Cytotoxic T cell (primary cell): ENCODE results near the genes TMEM158 and LIMD1.

DNA sequence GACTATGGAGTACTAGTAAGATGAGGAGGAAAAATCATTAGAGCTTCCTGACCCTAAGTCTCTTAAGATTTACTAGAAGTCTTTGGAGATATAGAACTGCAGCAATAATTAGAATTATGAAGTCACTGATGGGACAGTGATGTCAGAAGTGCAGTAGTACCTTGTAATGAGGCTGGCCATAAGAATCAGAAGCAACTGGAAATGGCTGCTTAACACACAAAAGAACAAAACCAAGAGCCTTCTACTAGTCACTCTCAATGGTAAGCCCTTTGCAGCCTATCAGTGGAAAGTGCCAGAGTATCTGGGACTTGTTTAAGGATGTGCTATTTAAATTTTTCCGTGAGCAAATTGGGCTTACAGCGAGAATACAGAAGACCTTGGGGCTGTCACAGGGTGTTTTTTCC is 37.4 kb downstream of the KIF15 start:
- PRO-cap, 2 experiments, result no peak in any of the 2 experiments

DNA sequence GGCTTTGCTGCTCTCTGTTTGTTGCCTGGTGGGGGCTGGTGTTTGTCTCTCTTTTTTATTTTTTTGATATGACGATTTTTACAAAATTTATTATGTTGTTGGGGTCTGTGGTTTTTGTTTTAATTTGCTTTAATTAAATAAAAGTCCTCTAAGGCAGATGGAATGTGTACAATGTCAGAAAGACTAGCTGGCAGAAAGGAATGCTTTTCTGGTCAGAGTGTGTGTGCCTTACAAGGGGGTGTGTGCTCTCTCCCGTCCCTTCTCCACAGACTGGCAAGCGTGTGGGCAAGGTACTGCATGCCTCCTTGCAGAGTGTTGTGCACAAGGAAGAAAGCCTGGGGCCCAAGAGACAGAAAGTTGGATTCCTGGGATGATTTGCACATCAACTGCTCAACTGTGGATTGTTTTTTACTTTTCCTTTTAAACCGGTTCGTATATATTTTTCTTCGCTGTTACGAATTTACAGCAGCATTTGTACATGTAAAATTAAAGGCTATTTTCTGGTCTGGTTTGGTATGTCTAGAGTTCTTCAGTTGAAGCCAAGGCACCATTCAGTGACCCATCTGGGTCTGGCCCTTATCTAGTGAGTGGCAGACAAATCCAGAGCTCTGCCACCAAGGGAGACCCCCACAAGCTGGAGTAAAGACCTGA is 15.0 kb upstream of the CLEC3B start:
- PRO-cap, 2 experiments, result no peak in any of the 2 experiments

DNA sequence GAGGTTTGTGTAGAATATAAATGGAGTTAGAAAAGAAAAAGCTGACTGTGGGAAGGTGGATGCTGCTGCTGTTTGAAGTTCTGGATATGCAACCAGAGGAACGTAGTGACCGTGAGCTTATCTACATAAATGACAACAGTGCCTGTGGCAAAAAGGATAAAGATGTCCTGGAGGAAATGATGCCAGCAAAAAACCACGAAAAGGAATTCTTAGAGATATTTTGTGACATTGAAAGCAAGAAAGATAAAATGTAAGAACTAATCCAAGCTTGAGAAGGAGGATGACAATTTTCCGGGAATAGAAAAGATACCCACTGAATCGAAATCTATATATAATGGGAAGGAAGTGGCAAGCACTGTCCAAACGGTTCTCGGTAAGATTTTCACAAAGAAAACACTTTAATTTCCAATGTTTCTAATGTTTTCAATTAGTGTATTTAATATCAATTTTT is 19.3 kb downstream of the CLEC3B start:
- PRO-cap, 2 experiments, result no peak in any of the 2 experiments

DNA sequence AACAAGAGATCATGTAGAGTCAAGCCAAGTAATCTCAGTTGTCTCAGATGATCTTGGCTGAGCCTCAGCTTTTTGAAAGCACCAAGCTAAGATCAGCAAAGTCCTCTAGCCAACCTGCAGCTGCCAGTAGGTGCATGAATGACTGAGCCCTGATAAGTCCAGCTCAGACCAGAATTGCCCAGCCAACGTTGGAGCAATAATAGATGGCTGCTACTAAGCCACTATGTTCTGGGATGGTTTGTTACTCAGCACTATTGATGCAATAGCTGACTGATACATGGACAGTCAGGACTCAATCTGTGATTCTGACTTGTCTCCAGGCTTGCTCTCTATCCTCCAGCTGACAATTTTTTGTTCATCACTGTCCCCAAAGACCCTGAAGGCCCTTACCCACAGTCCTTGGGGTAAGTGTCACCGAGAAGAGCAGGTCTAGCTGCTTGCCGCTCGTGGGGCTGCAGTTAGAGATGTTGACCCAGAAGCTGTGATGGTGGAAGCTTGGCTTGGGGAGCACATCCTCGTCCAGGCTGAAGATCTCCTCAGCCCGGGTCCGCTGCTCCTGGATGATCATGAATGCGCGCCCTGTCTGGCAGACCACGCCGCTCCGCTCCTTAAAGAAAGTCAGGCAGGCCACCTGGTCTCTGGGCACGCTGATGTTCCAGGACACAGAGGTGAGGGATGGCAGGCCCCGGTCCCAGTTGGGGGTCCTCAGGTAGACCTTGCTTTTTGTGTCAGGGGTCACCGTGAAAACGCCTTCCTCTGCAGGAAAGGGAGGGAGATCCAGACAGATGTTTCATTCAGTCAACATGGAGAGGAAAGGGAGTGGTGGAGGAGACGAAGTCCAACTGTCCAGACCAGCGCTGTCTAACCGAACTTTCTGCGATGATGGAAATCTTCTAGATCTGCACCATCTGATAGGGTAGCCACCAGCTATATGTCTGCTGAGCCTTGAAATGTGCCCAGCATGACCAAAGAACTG is 55.1 kb downstream of the CDCP1 start:
- PRO-cap, 2 experiments, result no peak in any of the 2 experiments

GRCh38 chr3:45092061-45092664 is 54.0 kb downstream of the CDCP1 start:
- PRO-cap, 2 experiments, result no peak in any of the 2 experiments

- PRO-cap, 2 experiments, result no peak in any of the 2 experiments
Observed at GRCh38 chr3:45138783-45139422, 7.3 kb downstream of the CDCP1 start.

DNA sequence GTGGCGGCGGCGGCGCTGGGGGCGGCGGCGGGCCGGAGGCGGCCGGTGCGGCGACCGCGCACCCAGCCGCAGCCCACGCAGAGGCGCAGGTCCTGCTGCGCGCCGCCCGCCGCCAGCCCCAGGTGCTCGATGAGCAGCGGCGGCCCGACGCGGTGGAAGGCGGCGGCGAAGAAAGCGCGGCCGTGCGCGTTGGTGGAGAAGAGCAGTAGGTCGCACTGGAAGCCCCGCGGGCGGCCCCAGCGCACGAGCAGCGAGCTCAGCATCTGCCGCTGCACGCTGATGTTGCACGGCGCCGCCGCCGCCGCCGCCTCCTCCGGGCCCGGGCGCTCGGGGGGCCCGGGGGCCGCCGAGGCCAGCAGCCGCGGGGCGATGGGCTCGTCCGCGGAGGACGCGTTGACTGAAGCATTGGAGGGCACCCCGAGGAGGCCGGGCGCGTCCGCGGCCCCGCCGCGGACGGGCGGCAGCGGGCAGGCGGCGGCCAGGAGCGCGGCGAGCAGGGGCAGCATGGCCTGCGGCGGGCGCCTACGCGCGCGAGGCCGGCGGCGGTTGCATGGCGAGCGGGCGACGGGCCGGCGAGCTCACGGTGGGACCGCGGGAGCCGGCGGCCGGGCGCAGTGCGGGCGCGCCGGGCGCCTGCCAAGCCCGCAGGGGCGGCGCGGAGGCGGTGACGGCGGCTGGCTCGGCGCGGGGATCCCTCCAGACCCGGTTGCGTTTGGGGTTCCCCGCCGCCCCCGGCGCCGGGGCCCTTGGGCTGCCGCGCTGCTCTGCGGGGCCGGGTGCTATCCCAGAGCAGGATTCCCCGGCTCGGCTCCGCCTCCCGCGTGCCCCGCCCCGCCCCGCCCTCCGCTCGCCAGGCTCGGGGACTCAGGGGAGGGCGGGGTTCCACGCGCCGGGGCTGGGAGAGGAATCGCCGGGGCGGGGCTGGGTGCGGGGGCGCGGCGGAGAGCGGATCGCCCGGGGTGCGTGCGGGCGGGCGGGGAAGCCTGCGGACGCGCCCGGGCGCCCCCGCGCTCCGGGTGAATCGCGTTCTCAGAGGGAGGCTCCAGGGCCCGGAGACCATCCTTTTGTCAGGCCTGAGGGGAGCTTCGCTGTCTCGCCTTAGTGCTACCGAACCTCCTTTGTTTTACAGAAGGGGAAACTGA is at the start of gene TMEM158:
Gene TMEM158, minus strand, starts transcription at position 766 of the 1,142 bp plus-strand sequence.
- PRO-cap, 2 experiments, result peak in 1 of 2 experiments; most common minus-strand start position 766 of the sequence (in 1)

DNA sequence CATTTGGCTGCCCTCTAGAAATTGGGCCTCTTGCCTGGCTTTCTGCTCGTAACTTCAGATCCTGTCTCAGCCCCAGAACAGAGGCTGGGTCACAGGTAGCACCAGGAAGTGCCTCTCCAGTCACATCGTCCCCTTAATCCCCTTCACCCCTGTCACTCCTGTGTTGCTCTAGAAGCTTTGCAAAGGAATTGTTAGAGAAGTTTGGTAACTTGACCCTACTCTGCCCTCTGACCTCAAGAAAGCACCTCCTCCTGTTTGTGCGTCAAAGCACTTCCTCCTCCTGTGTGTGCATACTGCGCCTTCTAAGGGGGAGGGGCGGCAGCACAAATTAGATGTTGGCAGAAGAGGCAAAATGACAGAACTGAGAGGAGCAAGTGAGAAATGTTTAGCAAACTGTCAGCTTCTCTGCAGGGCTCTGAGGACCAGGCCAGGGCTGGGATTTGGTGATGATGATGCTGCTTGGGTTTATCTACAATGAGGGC is 76.1 kb downstream of the LARS2 start:
- PRO-cap, 2 experiments, result no peak in any of the 2 experiments

DNA sequence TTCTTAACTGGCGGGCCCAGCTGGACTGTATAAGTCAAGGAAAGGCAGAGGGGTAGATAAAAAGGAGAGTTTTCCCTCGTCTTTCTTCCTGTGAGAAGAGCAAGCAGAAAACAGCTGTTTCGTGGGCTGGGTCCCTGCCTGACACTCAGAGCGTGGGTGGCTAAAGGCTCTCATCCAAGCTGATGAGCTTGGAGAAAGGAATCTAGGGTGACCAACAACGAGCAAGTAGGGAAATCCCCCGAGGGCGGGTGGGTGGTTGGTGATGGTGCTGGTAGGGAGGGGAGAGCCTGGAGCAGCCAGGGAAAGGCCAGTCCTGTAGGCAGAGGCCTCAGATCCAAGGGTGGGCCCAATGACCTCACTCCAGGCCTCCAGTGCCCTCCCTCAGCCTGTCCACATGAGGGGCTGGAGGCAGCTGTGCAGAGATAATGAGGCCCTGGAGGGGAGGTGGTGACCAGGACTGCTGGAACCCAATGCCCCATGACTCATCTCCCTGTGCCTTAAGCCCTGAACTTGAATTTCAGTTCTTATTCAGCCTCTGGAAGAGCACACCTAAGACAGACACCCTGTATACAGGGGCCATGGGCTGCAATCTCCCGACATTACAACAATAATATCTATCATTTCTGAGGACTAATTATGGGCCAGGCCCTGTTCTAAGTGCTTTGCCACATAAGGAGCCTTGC is 43.0 kb upstream of the LIMD1 start:
- PRO-cap, 2 experiments, result no peak in any of the 2 experiments

- PRO-cap, 2 experiments, result no peak in any of the 2 experiments
Observed at GRCh38 chr3:45565151-45565671, 29.3 kb upstream of the LIMD1 start.

DNA sequence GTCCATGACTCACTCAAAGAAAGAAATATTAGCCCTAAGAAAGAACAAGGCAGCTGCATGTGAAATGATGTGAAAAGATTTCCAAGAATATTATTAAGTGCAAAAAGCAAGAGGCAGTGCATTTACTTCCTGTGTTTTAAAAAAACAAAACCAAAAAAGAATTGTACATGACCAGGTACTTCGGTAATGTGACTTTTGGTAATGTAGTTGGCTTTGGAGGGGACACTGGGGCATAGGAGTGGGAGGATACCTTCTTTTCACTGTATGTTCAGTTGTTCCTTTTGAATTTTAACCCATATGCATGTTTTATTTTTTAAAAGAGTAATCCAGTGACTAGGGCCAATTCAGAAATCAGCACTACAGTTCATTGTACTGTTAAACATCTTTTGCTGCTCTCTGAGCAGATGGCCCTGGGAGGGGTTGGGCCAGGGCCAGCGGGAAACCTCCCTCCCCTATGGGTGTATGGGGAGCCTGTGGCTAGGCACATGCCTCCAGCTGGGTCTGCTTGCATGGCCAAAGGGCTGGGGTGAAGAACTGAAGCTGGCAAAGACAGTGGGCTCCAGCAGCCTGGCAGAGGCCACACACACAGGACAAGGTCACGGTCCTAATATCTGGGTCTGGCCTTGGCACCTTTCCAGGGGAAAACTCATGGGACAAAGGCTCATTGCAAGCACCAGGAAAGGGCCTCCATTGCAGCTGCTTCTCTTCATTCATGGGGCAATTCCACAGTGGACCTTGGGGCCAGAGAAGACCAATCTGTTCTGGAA is 11.7 kb upstream of the LIMD1 start:
- PRO-cap, 2 experiments, result no peak in any of the 2 experiments

GRCh38 chr3:45593610-45593860 is 1.0 kb upstream of the LIMD1 start:
- PRO-cap, 2 experiments, result peak in 2 of 2 experiments; most common minus-strand start chr3:45593757 (in 1)

- PRO-cap, 2 experiments, result peak in 2 of 2 experiments; most common plus-strand start chr3:45593883 (in 2); most common minus-strand start chr3:45594141 (in 2)
Observed at GRCh38 chr3:45593861-45594756, at the start of gene LIMD1. LIMD1 (plus strand) TSS chr3:45594751.

GRCh38 chr3:45945256-45945642 is 2.0 kb downstream of the CXCR6 start:
- PRO-cap, 2 experiments, result no peak in any of the 2 experiments

DNA sequence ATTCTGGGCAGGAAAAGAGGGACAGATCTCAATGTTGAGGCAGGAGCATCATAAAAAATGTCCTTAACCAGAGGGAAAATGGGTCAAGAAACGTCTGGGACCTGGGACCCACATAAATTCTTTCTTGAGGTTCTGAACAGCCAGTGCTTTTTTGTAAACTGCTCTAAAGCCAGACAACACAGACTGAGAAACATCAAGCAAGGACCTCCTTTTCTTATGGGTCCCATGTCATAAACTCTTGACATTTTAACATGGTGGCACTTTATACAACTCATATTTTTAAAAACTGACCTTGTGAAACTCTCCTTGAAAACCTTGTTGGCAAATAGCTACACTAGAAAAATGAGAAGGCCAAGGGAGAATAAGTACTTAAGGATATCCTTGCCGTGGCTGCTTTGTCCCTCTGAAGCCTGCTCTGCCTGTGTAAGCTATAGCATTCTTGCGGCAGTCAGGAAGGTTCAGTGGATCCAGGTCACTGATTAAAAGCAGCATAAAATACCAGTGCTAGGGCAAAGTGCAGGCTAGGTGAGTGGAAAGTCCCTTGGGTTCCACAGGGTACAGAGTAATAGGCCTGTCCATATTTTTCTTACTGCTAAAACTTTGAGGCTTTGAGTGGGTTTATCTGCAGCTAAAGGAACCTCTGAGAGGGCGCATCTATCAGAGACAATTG is 10.1 kb downstream of the CXCR6 start:
- PRO-cap, 2 experiments, result no peak in any of the 2 experiments

GRCh38 chr3:46089086-46090052 is 62.1 kb upstream of the XCR1 start:
- PRO-cap, 2 experiments, result no peak in any of the 2 experiments

DNA sequence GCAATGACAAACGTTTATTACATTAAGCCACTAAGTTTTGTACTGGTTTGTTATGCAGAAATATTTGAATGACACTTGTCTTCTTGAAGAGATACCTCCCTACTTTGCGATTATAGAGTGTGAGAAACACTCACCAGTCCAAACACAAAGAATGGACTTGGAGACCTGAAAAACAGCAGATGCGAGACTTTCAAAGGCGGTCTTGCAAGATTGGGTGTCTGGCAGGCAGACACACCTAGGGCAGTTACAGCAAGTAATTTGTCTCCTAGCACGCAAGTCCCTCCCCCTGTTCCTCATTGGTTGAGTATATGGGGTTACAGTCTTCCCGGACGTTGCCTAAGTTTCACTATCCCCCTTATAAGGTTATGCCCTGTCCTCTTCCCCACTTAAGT is 83.7 kb upstream of the XCR1 start:
- PRO-cap, 2 experiments, result no peak in any of the 2 experiments

GRCh38 chr3:46353417-46353941 is 432 bp upstream of the CCR2 start:
- PRO-cap, 2 experiments, result no peak in any of the 2 experiments

GRCh38 chr3:46384047-46384457 is 13.3 kb downstream of the CCR5 start:
- PRO-cap, 2 experiments, result peak in 1 of 2 experiments; most common minus-strand start chr3:46384135 (in 1)

DNA sequence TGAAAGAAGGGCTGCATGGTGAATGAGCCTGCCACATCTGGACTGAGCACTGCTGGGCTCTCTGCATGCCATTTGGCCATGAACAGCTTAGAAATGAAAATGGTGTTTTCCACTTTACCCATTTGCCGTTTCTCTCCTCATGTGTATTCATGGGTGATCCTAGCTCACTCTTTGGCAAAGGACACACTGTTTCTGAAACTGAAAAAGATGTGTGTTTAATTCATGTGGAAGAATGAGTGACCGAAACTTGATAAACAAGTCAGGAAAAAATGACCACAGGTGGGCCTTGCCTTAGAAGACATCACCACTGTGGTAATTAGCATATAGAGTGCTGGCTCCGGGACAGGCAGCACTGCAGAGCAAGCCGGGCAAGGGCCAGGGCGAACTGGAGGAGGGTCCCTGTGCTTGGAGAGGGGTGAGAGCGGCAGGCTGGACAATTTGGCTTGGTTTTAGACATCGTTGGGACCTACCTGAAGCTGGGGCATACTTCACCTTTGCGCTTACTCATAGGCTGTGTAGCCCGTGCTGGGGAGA is 8.1 kb downstream of the RTP3 start:
- PRO-cap, 2 experiments, result no peak in any of the 2 experiments